ENCODE results near the gene TSHR.

DNA sequence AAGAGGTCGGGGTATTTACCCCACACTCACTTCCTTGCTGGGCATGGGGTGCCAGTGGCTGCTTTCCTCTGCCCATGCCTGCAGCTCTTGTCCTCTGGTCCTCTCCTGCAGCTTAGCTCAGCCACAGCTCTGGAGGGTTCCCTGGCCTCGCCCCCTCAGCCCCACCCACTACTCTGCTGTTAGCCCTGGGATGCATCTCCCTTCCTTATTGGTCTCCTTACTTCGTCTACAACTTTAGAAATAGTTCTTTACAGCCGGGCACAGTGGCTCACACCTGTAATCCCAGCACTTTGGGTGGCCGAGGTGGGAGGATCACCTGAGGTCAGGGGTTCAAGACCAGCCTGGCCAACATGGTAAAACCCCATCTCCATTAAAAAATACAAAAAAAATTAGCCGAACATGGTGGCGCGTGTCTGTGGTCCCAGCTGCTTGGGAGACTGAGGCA, 79.9 kb downstream of the IRF2BPL start:
- PRO-cap, result no peak
- RAMPAGE, long total RNA, 3 experiments, result no peak in any of the 3 experiments

- PRO-cap, result no peak
- RAMPAGE, long total RNA, 3 experiments, result no peak in any of the 3 experiments
These were observed 70.1 kb downstream of the IRF2BPL start for GRCh38 chr14:76958220-76959055.

GRCh38 chr14:76959179-76959825, 69.2 kb downstream of the IRF2BPL start:
- PRO-cap, result no peak
- RAMPAGE, long total RNA, 3 experiments, result no peak in any of the 3 experiments

- PRO-cap, result no peak
- RAMPAGE, long total RNA, 3 experiments, result no peak in any of the 3 experiments
These were observed 5.5 kb downstream of the IRF2BPL start for GRCh38 chr14:77023040-77023364.

DNA sequence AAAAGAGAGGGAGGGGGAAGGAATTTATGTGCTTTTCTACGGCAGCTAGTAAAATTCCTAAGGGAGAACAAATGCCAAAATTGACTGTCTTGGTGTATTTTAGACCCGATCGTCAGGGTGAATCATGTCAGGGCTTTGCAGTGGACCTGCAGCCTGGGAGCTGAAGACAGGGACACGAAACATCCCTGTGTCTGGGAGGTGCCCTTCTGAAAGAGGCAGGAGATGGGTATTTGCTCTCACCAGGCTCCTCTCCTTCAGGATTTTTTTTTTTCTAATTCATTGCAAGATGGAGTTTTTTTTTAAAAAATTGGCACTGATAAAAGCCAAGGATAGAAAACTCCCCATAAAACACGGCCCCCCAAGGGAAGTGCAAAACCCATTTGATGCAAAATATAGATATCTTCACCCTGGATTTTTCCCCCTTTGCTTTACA, 10.5 kb upstream of the IRF2BPL start:
- PRO-cap, result no peak
- RAMPAGE, long total RNA, 3 experiments, result no peak in any of the 3 experiments

GRCh38 chr14:77039405-77040288, 11.1 kb upstream of the IRF2BPL start:
- PRO-cap, result bidirectional peak, plus-strand start at chr14:77039880, minus-strand start at chr14:77039782; unidirectional peak, minus-strand start at chr14:77040244
- RAMPAGE, long total RNA, 3 experiments, result no peak in any of the 3 experiments

DNA sequence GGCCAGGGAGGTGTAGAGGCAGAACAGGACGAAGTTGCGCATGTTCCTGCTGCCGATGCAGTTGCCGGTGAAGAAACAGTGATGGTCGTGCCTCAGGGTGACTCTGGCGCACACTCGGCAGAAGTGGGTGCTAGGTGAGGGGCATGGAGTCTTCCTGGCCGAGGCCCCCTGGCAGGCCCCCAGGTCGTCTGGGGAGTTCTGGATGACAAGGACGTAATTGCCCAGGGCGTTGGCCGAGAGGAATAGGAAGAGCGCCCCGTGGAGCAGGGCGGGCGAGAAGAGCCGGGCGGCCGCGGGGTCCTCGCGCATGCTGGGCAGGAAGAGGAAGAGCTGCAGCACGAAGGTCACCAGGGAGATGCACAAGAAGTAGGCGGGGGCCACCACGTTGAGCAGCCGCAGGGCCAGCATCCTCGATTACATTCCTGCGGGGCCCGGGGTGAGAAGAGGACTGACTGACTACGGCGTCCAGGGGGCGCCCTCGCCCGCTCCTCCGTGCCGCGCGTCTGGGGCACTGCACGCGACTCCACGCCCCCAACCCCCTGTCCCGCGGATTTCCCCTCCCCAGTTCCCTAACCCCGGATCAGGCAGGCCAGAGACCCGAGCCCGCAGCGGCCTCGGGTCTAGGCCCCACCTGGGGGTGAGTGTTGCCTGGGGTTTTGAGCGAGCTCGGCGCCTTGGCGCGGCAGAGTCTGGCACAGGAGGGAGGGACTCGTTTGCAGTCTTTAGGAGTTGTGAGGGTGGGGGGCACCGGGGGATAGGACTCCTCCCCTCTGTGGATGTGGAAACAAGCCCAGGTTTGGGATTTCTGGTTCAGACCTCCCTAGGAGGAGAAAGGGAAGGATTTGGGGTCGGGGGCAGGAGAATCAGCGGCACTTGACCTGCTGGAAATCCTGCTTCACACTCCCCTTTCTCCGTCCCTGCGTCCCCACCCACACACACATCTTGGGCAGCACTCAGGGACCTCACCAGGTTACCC, 2.0 kb downstream of the ZDHHC22 start:
- PRO-cap, result no peak
- RAMPAGE, long total RNA, 3 experiments, result no peak in any of the 3 experiments

GRCh38 chr14:77184329-77184720, 2.7 kb downstream of the TMEM63C start:
- PRO-cap, result no peak
- RAMPAGE, long total RNA, 3 experiments, result no peak in any of the 3 experiments

GRCh38 chr14:77761457-77762140, 643 bp upstream of the SNW1 start:
- PRO-cap, result no peak
- RAMPAGE, long total RNA, 3 experiments, result no peak in any of the 3 experiments

GRCh38 chr14:77817182-77817506, 17.2 kb downstream of the ADCK1 start:
- PRO-cap, result no peak
- RAMPAGE, long total RNA, 3 experiments, result no peak in any of the 3 experiments

DNA sequence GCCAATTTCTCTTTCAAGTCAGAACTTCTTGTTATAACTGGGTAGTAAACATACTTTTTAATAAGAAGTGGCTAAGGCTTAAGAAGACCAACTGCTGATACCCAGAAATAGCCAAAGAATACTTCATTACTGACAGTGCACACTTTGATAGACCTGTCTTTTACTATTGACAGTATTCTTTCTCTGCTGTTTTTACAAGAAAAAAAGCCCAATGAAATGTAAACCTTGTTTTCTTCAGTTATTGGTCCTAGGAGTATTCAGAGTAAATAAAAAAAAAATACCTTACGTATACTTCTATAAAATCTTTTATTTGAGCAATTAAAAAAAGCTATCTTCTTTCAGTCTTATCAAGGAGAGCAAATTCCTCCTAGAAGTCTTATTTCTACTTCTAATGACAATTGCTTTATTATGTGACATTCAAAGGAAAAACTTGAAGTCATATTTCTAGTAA, 452.1 kb downstream of the DIO2 start:
- PRO-cap, result no peak
- RAMPAGE, long total RNA, 3 experiments, result no peak in any of the 3 experiments

DNA sequence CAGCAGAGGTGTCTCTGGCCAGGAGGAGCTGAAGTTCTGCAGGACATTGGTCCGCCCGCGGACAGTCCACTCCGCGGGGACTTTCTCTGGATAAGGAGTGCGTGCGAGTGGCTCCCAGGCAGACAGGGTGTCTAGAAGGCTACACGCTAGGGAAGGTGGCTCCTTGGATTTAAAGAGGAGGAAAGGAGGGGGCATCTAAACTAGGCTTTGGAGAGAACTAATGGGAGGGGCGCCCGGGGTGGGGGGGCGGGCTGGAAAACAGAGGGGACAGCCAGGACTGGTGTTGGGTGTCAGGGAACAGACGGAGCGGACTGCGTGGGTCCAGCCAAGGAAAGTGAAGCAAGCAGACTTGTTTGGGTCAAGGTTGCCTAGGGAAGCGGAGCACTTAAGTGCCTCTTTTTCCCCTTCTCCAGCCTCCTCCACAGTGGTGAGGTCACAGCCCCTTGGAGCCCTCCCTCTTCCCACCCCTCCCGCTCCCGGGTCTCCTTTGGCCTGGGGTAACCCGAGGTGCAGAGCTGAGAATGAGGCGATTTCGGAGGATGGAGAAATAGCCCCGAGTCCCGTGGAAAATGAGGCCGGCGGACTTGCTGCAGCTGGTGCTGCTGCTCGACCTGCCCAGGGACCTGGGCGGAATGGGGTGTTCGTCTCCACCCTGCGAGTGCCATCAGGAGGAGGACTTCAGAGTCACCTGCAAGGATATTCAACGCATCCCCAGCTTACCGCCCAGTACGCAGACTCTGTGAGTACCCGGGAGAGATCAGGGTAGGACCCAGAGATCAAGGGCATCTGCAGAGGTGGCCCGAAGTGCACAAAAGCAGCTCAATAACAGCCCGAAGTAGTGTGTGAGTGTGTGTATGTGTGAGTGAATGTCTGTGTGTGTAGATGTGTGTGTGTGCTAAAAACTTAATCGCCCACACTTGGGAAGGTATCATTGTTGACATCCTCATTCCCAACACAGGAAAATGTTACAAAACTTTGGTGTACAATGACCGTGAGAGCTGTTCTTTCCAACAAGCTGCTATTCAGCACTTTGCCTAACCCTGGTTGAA, at the start of gene TSHR:
Gene TSHR, plus strand, starts transcription at position 510 of the 1,049 bp plus-strand sequence.
- PRO-cap, result no peak
- RAMPAGE, long total RNA, 3 experiments, result no peak in any of the 3 experiments

GRCh38 chr14:80996198-80996721, 40.8 kb downstream of the TSHR start:
- PRO-cap, result no peak
- RAMPAGE, long total RNA, 3 experiments, result no peak in any of the 3 experiments

GRCh38 chr14:81182792-81183482, 37.8 kb downstream of the GTF2A1 start:
- PRO-cap, result no peak
- RAMPAGE, long total RNA, 3 experiments, result start-site peak on the minus strand in 1 of 3 experiments, at chr14:81182838-81182966 at its widest, 11 reads per replicate

- PRO-cap, result no peak
- RAMPAGE, long total RNA, 3 experiments, result start-site peak on the minus strand in 1 of 3 experiments, at chr14:81204092-81204100 at its widest, 21 reads per replicate
These were observed 16.8 kb downstream of the GTF2A1 start for GRCh38 chr14:81203895-81204412.

- PRO-cap, result no peak
- RAMPAGE, long total RNA, 3 experiments, result no peak in any of the 3 experiments
These were observed 48.6 kb upstream of the GTF2A1 start for GRCh38 chr14:81269346-81269720.

DNA sequence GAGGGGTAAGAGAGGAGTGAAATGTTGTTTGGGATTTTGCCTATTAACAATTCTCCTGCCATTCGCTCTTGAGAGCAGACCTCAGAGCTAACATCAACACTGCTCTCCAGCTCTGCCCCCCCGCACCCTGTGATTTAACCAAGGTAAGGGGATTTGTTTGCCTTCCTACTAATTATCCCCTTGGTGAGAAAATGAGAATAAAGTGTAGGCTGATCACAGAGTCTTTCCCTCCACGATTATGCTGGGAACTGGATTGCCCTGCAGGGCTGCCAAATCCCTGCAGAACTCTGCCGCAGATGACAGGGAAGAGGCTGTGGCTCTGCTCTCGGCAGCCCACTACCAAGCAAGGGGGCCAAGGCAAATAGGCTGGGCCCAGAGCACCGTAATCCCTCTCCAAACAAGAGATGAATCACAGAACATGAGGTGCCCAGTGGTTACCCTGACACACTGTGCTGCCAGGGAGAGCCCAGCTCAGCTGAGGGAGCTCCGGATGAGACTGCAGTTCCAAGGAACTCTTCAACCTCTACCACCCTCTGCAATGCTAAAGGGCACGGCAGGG, 34.0 kb downstream of the STON2 start:
- PRO-cap, result no peak
- RAMPAGE, long total RNA, 3 experiments, result no peak in any of the 3 experiments

DNA sequence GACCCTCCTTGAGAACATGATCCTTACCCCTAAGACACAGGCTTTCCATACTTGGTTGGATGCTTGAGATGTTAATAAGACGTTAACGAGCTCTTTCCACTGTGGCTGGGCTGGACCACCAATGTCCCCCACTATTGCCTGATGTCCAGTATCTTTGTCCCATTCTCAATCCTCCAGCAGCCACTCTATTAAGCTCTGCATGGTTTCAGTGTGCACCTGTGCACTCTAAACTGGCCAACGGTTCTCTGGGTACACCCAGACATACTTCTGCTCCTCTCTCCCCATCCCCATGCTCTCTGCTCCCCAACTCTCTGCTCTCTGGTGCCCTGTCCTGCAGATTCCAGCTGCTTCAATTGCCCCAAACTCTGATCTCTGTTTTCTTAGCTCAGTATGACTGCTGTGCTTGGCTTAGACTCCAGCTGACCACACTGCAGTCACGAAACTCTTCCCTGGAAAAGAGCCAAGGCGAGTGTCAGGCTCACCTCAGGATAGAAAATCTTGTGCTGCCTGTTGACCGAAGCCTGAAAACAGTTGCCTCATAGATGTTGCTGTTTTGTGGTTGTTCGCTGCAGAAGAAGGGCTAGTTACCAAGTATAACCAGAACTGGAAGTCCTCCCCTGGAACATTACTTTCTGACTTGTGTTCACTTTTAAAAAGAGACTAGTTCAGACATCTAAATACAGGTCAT, 6.6 kb upstream of the STON2 start:
- PRO-cap, result no peak
- RAMPAGE, long total RNA, 3 experiments, result no peak in any of the 3 experiments

DNA sequence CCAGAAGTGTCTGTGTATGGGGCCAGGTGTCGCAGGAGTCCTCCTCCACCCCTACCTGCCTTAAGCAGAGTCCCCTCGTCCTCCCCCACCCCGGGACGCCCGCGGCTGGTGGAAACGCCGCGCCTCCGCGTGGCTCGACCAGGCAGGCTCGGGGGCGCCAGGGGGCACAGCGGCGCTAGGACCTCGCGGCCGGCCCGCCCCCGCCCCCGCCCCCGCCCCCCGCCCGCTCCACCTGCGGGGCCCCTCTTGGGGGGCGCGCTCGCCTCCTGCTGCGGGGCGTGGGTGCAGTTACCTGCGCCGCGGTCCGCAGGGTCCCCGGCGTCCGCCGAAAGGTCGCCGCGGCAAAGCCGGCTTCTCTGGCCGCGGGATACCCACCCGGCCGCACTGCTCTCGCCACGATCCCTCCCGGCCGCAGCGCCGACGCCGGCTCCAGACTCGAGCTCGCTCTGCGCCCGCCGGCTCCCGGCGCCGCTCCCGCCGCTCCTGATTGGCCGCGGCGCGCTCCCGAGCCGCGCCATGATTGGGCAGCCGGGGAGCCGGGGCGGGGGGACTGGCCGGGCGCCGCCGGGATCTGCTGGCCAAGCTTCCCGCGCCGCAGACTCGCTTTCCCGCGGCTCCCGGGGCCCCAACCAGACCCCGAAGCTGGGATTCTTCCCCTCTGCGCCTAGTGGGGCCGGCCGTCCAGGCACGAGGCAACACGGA, 36.1 kb upstream of the STON2 start:
- PRO-cap, result bidirectional peak, plus-strand start at position 567 of the sequence, minus-strand start at position 431 of the sequence
- RAMPAGE, long total RNA, 3 experiments, result start-site peak on the minus strand in 3 of 3 experiments, centred at positions 407 to 428 of the sequence, 53 to 148 reads per replicate

GRCh38 chr14:87994754-87995404, 1.9 kb upstream of the GALC start:
- PRO-cap, result no peak
- RAMPAGE, long total RNA, 3 experiments, result no peak in any of the 3 experiments

All from tibial nerve (tissue), 3 donors.